Measurements from ENCODE around the genes RPAP3, OR10AD1 and KCNH3.

- PRO-cap, 7 experiments, result no peak in any of the 7 experiments
- RAMPAGE, long total RNA, 2 experiments, result no peak in any of the 2 experiments
Measured at GRCh38 chr12:47267763-47268141, 188.0 kb upstream of the AMIGO2 start.

GRCh38 chr12:47359684-47360144 is 280.0 kb upstream of the AMIGO2 start:
- PRO-cap, 7 experiments, result no peak in any of the 7 experiments
- RAMPAGE, long total RNA, 2 experiments, result no peak in any of the 2 experiments

DNA sequence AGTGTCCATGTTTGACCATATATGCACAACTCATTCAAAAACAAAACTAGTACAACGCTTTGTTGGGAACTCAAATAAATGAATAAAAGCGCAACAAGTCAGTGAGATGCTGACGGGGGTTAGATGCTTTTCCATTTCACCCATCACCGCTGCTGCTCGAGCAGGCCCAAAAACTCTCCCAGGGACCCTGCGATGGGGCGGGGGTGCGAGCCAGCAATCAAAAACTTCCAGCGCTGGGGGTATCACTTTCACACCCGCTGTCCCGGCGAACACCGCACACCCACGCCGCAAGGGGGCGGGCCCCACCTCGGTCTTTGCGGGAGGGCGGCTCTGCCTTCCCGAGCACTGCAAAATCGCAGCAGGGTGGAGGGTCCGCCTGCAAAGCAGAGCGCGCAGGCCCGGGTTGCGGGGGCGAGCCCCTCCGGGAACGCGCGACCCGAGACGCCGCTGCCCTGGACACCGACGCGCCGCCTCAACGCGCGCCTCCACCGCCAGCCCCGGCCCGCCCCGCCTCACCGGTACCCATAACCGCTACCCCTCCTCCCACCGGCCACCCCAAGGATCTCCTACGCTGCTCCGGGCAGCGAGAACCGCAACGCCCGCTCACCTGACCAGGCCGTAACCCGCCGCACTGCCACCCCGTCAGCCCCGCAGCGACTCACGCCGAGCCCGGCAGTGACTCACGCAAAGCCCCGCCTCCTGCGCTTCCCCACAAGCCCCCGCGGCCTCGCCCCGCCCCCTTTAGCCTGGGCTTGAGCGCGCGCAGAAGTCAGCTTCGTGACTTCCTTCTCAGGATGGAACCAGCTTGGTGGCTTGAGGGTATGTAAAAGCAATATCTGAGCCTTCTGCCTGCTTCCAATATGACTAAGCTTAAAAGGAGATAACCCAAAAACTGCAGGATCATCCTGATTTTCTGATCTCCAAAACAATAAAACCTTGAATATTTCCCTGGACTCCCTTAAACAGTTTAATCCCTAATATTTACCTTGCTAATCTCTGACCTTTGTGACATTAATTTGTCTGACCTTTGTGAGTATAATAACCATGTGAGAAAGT is at the start of gene RPAP3:
TSS of gene RPAP3 (minus strand) at position 686 of the 1,056 bp plus-strand sequence.
- PRO-cap, 7 experiments, result peak in 7 of 7 experiments; most common plus-strand start position 439 of the sequence (in 6); most common minus-strand start position 662 of the sequence (in 7)
- RAMPAGE, long total RNA, 2 experiments, result start-site peak on the plus strand in 2 of 2 experiments, centred at positions 749 to 759 of the sequence, 35 to 60 reads per replicate; start-site peak on the minus strand in 2 of 2 experiments, centred at positions 650 to 652 of the sequence, 159 to 258 reads per replicate

DNA sequence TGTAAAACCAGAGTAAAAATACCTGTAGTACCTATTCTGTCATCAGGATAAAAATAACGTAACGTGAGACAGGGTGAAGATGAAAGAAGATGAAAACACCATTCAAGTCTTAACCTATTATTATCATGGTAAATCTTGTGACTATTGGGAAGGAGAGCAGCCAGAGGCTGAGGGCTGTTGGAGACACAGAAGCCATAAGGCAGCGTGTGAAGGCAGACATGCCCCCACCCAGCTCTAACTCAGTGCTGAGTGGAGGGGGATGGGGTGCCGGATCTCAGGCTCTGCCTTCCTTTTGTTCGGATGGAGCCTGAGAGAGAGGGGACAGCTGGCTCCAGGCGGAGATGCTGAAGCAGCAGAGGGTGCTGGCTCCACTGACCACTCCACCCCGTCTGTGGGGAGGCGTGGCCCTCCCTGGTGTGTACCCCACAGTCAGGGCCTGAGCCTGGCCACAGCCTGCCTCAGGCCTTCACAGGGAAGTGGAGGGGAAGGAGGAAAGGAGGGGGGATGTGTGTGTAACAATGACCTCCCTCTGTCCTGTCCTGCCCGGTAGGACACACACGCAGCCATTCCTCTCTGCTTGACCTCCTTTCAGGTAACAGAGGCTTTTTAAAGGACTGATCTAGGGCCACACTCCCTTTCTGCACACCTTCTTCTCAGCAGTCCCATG is 9.4 kb upstream of the ENDOU start:
- PRO-cap, 7 experiments, result peak in 5 of 7 experiments; most common plus-strand start position 188 of the sequence (in 1); most common minus-strand start position 391 of the sequence (in 5)
- RAMPAGE, long total RNA, 2 experiments, result no peak in any of the 2 experiments

DNA sequence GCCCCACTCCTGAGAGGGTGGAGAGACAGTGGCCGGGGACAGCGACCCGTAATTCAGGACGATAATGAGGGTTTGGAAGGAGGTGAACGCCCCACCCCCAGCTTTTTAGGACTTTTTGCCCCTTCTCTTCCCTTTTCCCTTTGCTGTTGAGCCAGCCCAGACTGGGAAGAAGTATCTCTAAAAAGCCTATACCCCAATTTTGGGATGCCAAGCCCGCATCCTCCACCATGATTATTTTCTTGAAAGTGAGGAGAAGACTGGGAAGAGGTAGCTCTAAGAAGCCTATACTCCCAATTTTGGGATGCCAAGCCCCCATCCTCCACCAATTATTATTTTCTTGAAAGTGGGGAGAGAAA is 1.0 kb upstream of the RAPGEF3 start:
- PRO-cap, 7 experiments, result no peak in any of the 7 experiments
- RAMPAGE, long total RNA, 2 experiments, result no peak in any of the 2 experiments

DNA sequence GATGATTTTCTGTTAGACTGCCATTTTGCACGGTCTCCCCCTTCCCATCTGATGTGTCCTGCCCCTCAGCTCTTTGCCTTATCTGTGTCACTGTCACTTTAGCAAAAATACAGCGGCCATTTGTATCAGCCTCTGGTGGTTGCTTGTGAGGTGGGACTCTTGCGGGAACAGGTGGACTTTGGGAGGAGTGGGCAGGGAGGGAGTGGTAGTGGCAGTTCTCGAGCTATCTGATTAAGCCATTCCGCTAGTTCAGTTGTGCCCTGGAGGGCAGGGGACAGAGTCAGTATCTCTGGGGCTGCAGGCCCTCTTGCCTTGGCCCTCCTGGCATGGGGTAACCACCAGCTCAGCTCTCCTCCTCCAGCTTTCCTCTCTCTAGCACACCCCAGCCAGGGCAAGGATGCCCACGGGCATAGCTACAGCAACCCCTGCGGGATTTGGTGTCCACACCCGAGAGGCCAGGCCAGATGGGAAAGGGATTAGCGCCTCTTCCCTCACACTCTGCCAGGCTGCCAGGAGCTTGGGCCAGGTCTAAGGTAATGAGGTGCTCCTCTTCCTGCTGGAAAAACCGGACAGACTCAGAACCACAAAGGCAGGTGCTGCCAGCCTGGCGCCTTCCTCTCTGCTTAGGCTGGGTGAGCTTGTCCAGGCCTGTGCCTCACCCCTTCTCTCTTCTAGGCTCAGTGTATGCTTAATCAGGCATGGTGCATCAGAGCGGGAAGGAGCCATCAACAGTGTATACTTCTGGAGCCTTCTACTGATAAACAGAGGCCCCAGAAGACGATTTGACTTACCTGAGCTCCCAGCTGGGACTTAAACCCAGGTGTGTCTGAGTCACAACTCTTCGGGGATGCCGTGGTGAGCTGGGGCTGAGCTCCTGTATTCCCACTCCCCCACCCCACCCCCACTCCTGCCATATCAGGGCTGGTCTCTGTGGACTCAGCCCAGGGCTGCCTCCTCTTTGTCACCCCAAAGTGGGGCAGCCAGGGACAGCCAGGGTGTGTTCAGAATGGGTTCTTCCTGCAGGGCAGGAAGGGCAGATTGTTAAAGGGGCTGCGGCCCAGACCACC is 8.8 kb downstream of the SLC48A1 start:
- PRO-cap, 7 experiments, result peak in 1 of 7 experiments; most common minus-strand start position 371 of the sequence (in 1)
- RAMPAGE, long total RNA, 2 experiments, result no peak in any of the 2 experiments

- PRO-cap, 7 experiments, result no peak in any of the 7 experiments
- RAMPAGE, long total RNA, 2 experiments, result no peak in any of the 2 experiments
Measured at GRCh38 chr12:47805021-47806024, 14.4 kb downstream of the HDAC7 start.

DNA sequence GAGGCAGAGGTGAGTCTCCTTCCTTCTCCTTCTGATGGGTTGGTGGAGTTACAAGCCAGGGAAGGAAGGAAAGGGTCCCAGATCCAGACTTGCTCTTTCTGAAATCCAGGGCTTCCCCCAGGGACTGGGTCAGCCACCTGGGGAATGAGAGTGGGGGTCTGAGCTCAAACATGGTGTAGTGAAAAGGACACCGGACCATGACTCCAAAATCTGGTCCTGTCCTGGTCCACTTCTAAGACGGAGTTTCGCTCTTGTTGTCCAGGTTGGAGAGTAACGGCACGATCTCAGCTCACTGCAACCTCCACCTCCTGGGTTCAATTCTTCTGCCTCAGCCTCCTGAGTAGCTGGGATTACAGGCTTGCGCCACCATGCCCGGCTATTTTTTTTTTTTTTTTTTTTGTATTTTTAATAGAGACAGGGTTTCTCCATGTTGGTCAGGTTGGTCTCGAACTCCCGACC is 22.6 kb upstream of the HDAC7 start:
- PRO-cap, 7 experiments, result no peak in any of the 7 experiments
- RAMPAGE, long total RNA, 2 experiments, result no peak in any of the 2 experiments

DNA sequence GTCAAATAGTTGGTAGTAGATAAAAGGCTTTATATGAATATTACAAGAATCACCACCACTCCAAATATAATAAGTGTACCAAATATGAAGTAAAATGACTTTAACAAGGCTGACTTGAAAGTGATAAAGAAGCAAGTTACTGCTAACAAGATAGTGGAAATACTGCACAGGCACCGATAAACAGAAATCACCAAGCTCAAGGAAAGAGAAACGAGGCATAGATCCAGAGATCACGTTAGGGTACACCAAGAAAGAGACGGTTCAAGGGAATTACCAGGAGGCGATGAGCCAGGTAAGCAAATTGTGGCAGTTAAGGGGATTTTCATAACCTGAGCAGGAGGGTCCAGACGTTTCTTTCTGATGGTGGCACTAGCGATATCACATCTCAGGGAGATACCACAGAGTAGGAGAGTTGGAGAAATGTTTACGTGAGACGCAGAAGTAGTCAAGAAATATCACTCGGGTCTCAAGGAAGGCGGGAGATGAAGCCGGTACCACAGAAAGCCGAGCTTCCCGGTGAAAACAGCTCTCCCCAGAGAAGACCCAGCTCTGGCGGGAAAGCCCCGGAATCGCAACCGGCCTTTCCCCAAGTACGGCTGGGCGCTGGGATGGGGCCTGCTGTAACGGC is 637 bp downstream of the SENP1 start:
- PRO-cap, 7 experiments, result no peak in any of the 7 experiments
- RAMPAGE, long total RNA, 2 experiments, result no peak in any of the 2 experiments

- PRO-cap, 7 experiments, result no peak in any of the 7 experiments
- RAMPAGE, long total RNA, 2 experiments, result no peak in any of the 2 experiments
Measured at GRCh38 chr12:48151119-48151594, 6.2 kb downstream of the ASB8 start.

DNA sequence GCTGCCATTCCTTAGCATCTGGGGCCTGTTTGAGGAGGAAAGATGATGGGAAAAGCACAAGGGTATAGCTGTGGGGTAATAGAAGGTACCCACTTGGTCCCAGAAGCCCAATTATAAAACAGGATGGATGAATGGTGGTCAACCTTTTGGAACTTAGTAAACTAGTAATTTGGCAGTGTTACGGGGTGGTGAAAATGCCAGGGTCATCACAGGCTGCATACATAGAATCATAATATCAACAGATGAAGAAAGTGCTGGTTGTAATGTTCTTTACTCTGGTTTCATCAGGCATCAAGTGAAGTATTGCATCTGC is at the start of gene OR10AD1:
TSS of gene OR10AD1 (minus strand) at position 18 of the 313 bp plus-strand sequence.
- PRO-cap, 7 experiments, result no peak in any of the 7 experiments
- RAMPAGE, long total RNA, 2 experiments, result no peak in any of the 2 experiments

DNA sequence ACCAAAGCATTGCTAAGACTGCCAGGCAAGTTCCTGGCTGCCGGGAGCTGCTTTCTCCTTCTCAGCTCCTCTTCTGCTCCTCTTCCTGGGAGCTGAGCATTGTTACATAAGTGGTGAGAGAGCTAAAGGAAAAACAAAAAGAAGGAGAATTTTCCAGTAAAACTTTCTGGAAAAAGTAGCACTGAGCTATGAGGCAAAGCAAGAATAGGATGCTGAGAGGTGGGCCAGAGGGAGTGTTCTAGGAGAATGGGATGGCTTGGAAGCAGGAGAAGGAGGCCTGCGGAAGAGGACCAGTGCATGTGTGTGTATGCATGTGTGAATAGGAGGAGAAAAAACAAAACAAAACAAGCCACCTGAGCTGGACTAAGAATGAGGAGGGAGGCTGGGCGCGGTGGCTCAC is 7.7 kb upstream of the RND1 start:
- PRO-cap, 7 experiments, result peak in 1 of 7 experiments; most common minus-strand start position 94 of the sequence (in 1)
- RAMPAGE, long total RNA, 2 experiments, result no peak in any of the 2 experiments

GRCh38 chr12:48890527-48891775 is 13.0 kb upstream of the CCDC65 start:
- PRO-cap, 7 experiments, result peak in 1 of 7 experiments; most common minus-strand start chr12:48891253 (in 1)
- RAMPAGE, long total RNA, 2 experiments, result no peak in any of the 2 experiments

DNA sequence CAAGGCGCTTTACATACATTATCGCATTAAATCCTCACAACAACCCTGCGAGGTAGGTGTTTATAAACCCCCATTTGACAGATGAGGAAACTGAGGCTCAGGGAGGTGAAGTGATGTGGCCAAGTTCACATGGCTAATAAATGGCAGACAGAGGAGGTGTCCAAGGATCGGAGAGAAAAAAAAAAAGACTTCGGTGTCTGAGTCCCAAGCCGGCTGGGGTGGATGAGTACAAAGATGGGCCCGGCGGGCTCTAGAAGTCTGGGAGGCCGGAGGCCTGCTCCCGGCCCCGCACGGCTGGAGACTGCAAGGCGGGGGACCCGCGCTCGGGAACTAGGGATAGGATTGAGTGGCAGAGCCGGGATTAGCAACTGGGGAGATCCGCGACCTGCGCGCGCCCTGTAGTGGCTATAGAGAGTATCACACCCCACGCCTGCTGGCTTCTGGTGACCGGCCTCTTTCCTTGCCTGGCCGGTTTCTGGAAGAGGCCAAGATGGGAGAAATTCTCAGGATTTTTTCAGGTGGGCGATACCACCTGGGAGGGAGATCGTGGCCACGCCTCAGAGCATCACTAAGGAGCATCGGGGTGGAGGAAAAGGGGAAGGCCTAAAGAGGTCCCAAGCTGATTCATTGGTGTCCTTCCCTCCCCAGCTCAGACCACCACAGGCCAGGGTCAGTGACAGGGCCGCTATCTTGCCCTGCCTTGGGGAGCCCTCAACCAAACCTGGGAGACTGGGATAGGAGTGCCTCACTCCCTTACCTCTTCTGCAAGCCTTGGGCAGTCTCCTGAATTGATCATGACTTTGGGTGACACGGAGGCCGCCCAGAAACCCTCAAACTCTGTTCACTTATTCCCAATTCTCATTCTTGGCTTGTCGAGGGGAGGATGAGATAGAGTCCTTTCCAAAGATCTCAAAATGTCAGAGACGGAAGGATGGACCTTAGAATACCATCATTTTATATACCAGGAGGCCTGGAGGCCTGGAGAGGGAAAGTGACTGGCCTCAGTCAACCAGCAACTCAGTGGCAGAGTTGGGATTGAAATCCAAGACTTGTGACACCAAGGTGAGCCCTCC is 3.6 kb downstream of the DDN start:
- PRO-cap, 7 experiments, result peak in 2 of 7 experiments; most common minus-strand start position 303 of the sequence (in 2)
- RAMPAGE, long total RNA, 2 experiments, result no peak in any of the 2 experiments

DNA sequence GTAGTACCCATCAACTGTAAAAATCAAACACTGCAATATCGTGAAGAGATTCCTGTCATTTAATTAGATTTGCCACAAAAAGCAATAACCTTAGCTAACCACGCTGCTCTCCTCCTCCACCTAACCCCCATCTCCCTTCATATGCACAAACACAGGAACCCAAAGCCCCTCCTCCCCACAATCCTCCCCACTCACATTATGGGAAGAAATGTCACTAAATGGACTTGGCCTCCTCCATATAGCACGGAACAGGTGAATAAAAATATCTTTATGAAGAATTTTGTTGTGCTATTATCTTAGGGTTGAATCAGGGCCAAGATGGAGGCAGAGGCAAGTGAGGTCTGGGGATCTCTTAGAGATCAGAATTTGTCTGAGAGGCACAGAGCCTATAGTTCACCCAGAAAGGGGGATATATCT is 3.1 kb upstream of the DDN start:
- PRO-cap, 7 experiments, result no peak in any of the 7 experiments
- RAMPAGE, long total RNA, 2 experiments, result no peak in any of the 2 experiments

GRCh38 chr12:49017750-49018339 is 731 bp downstream of the PRKAG1 start:
- PRO-cap, 7 experiments, result peak in 1 of 7 experiments; most common plus-strand start chr12:49018130 (in 1)
- RAMPAGE, long total RNA, 2 experiments, result no peak in any of the 2 experiments

DNA sequence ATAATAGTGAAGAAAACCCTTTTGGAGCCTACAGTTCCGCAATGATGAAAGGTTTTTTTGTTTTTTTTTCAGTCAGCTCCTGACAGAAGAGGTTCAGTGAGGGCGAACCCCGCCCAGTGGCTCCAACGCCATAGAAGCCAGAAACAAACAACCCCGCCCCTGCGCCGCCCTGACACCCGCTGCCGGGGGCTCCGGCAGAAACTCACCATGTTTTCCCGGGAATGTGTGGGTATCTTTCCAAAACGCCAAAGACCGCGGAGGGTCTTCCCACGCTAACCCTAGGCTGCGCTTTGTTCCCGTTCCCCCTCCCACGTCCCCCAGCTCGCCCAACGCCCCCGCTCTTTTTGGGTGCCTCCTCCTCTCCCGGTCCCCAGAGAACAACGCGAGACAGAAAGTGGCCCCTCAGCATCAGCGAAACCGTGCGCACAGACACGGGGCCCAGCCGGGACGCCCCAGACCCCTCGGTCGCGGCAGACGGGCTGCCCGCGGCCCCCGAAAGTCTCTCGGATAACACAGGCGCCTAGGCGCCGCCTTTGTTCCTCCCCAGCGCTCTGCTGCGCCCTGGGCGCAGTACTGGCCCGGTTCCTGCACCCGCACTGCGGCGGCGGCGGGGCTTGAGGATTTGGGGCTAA is 553 bp downstream of the TUBA1A start:
- PRO-cap, 7 experiments, result peak in 7 of 7 experiments; most common plus-strand start position 150 of the sequence (in 3); most common minus-strand start position 572 of the sequence (in 6)
- RAMPAGE, long total RNA, 2 experiments, result start-site peak on the plus strand in 1 of 2 experiments, centred at position 390 of the sequence, 20 reads per replicate

DNA sequence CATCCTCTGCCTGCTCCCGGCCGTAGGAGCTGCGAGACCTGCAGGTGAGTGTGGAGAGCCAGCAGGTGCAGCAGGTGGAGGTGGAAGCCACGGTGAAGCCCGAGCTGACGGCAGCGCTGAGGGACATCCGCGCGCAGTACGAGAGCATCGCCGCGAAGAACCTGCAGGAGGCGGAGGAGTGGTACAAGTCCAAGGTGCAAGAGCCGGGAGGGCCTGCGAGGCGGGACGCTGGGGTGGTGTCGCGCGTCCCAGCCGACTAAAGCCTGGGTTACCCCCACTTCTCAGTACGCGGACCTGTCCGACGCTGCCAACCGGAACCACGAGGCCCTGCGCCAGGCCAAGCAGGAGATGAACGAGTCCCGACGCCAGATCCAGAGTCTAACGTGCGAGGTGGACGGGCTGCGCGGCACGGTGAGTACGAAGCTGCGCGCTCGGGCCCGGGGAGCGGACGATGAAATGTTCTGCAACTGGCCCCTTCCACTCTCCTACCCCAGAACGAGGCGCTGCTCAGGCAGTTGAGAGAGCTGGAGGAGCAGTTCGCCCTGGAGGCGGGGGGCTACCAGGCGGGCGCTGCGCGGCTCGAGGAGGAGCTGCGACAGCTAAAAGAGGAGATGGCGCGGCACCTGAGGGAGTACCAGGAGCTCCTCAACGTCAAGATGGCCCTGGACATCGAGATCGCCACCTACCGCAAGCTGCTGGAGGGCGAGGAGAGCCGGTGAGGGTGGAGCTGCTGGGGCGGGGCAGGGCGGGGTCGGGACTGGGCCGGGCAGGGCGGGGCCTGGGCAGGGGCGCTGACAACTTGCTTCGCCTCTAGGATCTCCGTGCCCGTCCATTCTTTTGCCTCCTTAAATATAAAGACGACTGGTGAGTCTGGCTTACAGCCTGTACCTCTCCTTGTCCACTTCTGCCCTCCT is 2.2 kb downstream of the PRPH start:
- PRO-cap, 7 experiments, result no peak in any of the 7 experiments
- RAMPAGE, long total RNA, 2 experiments, result no peak in any of the 2 experiments

GRCh38 chr12:49538448-49539362 is at the start of gene KCNH3:
Gene KCNH3 (plus strand): TSS chr12:49539030.
- PRO-cap, 7 experiments, result peak in 1 of 7 experiments; most common plus-strand start chr12:49539048 (in 1)
- RAMPAGE, long total RNA, 2 experiments, result no peak in any of the 2 experiments

- PRO-cap, 7 experiments, result no peak in any of the 7 experiments
- RAMPAGE, long total RNA, 2 experiments, result no peak in any of the 2 experiments
Measured at GRCh38 chr12:49649367-49650034, 26.1 kb downstream of the PRPF40B start.